Smooth muscle cell (in vitro differentiated cells): ENCODE measurements around a stretch of chr1.

DNA sequence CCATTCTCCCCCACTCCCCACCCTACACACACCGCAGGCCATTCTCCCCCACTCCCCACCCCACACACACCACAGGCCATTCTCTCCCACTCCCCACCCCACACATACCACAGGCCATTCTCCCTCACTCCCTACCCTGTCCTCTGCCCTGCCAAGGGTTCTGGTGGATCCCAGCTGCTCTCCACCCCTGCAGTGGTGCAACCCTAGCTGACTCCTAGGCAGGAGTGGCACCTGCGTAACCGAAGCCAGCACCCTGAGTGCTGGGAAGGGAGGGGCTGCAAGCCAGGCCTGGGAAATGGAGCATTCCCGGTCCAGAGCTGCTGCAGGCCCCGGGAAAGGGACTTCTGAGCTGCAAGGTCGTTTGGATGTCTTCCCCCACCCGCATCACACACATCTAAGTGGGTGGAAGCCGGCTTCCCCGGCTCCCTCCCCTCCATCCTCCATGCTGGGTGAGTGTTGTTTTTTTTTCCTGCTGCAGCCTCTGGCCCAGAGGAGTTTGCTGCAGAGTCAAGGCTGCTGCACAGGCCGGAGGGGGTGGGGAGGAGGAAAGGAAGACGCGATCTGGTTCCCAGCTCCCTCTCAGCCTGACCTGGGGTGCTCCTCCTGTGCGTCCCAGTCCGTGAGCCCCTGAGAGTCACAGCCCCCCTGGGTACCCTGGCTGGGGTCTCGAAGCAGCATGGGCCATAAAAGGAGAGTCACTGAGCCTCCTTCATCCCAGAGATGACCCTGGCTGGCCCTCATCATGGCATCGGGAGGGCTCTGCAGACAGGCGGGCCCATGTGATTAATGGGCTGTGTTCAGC lies 16.1 kb downstream of the H6PD start:
- RAMPAGE, long total RNA: no peak

- RAMPAGE, long total RNA: no peak
These were observed 17.0 kb downstream of the H6PD start for GRCh38 chr1:9251320-9252217.

GRCh38 chr1:9275367-9276174 lies 17.1 kb upstream of the SPSB1 start:
- RAMPAGE, long total RNA: no peak

- RAMPAGE, long total RNA: no peak
These were observed 22.8 kb downstream of the SPSB1 start for GRCh38 chr1:9315256-9316063.

- RAMPAGE, long total RNA: no peak
These were observed 29.9 kb downstream of the SPSB1 start for GRCh38 chr1:9322495-9323003.

DNA sequence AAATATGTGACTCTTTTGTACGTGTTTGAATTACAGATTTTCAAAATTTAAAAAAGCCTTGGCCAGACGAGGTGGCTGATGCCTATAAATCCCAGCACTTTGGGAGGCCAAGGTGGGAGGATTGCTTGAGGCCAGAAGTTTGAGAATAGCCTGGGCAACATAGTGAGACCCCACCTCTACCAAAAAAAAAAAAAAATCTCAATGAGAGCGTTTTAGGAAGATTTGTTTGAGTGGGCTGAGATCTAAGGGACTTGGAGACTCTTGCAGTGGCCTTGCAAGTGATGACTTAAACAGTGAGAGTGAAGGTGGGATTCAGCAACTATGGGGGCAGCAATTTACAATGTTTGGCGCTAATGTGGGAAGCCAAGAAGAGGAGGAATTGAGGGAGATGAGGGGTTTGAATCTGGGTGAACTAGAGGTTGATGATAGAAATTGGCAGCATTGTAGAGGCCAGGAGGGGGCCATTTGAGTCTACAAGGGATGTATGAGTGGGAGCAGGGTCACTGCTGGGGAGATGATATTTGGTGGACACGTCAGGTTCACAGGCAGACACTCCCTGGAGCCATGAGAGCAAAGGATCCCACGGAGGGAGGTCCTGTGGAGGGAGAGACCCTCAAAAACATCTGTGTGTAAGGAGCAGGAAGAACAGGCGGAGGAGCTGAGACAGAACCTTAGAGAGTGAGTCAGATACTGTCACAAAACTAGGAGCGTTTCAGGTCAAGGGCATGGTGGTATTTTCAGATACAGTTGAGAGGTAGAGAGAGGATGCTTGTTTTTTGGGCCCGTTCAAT lies 39.5 kb downstream of the SPSB1 start:
- RAMPAGE, long total RNA: no peak

- RAMPAGE, long total RNA: no peak
These were observed 63.6 kb downstream of the SPSB1 start for GRCh38 chr1:9355959-9357076.

DNA sequence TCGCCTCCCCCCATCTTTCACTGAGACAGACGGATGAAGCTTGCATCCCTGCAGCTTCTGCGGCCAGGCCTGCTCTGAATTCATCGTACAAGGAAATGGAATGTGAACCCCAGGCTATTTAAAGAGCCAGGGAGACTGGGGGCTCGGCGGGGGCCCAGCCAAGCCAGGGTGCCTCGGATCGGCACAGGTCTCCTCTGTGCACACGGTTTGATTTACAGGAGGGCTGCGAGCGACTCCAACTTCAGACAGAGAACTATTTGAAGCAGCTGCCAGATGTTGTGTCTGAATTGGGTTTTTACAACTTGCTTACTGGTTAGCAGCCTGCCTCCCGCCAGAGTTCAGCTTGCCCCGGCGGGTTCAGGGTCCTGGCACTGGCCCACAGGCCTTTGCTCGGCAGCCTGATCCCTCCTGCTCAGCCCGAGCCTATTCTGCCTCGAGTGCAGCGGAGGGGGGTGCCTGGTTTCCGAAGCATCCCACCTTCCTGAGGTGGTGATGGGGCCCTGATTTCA lies 83.2 kb downstream of the SPSB1 start:
- RAMPAGE, long total RNA: no peak

- RAMPAGE, long total RNA: no peak
These were observed 92.0 kb downstream of the SPSB1 start for GRCh38 chr1:9384521-9385336.

GRCh38 chr1:9425826-9427022 lies 113.0 kb upstream of the SLC25A33 start:
- RAMPAGE, long total RNA: no peak

DNA sequence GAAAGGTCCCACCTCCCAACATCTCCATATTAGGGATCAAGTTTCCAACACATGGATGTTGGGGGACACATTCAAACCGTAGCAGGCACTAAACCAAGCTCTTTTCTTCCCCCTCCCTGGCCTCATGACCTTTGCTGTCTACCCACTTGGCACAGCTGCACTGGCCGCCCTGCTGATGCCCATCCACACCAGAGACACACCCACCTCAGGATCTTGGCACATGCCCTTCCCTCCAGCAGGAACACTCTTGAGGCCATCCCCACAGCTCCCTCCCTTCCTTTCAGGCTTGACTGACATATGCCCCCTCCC lies 98.7 kb upstream of the SLC25A33 start:
- RAMPAGE, long total RNA: no peak

DNA sequence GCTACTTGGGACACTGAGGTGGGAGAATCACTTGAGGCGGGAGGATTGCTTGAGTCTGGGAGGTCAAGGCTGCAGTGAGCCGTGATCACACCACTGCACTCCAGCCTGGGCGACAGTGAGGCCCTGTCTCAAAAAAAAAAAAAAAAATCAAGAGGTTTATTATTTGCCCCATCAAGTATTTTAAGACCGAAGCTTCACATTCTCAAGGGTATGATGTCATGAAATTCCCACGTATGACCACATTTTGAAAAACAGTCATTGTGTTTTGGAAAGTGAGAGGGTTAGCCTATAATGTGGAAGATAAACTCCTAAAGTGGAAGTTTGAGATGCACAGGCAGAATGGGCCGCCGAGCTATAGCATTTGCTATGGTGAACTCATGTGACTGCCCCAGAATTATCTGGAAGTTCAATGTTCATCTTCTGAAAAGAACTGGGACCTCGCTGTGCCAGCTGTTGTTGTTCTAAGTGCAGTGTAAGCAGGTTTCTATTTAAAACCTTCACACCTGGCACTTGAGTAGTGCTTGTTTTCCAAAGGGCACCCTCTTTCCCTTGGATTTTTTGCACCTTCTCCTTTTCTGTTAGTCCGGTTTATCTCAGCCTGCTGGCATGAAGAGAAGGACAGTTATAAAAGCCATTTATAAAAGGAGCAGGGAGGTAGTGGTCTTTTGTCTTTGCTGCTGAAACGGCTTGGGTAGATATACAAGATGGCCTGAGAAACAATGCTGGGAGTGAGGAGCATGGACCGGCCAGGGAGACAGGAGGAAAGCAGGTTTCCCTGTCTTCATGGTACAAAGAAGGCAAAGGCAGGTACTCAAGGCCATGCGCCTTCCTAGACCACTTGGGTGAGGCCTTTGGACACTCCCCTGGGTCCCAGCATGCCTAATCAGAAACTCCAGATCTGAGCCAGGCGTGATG lies 96.8 kb upstream of the SLC25A33 start:
- RAMPAGE, long total RNA: no peak

DNA sequence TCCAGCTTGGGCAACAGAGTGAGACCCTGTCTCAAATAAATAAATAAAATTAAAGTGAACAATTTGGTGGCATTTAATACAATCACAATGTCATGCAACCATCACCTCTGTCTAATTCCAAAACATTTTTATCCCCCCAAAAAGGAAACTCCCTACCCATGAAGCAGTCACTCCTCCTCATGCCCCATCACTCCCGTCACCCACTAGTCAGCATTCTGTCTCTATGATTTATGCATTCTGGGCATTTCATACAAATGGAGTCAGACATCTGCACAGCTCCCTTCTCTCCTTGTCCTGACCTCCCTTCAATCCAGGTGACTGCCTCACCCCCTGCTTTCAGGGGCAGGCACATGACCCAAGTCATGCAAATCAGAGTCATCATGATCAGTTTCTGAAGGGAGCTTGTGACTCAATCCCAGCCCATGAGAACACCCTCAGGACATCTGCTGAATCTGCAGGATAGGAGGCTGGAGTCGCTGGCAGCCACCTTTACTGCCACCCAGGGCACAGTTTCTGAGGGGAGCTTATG lies 62.6 kb upstream of the SLC25A33 start:
- RAMPAGE, long total RNA: no peak

- RAMPAGE, long total RNA: no peak
These were observed 36.1 kb upstream of the SLC25A33 start for GRCh38 chr1:9502927-9503718.

- RAMPAGE, long total RNA: no peak
These were observed 26.3 kb downstream of the TMEM201 start for GRCh38 chr1:9615062-9615354.

GRCh38 chr1:9687002-9687993 lies 35.8 kb downstream of the PIK3CD start:
- RAMPAGE, long total RNA: start-site peak on the minus strand at chr1:9687533-9687555, 114 and 112 reads in 2 replicates

- RAMPAGE, long total RNA: no peak
These were observed 55.2 kb downstream of the CLSTN1 start for GRCh38 chr1:9768552-9769027.

DNA sequence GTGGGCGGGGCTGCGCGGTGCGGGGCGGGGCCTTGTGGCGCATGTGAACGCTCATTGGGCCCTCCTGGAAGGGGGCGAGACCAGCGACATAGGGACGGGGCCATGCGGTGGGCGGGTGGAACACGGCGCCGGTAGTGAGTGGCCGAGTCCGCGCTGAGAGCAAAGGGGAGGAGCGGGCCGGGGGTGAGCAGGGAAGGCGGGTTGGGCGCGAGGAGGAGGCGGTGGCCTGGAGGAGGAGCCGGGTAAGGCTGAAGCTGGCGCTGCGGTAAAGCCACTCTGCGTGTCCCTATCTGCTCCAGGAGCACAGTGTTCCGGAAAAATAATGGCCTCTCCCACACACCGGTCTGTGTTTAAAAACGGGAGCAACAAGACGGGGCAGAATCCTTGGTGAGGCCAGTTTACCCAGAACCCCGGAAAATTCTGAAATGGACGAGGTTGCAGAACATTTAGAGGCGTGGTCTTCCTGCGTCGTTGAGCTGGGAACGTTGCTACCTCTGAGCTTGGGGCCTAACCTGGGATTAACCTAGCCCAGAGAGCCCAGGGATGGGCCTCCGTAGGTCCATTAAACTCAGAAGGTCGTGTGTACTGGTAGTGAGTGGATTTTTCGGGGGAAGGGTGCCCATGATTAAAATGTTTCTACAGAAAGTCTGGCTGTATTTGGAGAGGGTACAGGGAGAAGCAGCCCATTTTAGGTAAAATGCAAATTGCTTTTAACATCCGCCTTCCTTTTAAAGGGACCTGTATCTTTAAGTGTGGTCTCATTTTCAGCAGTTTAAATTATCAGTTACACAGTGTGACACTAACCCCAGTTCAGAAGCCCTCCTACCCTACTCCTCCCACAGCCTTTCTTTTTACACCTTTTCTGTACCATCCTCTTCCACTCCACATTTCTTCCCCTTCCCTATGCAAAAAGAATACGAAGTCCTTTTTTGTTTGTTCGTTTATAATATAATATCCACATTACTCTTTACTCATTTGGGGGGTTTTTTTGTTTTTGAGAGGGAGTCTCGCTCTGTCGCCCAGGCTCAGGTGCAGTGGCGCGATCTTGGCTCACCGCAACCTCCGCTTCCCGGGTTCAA lies 722 bp upstream of the CTNNBIP1 start:
- RAMPAGE, long total RNA: no peak

DNA sequence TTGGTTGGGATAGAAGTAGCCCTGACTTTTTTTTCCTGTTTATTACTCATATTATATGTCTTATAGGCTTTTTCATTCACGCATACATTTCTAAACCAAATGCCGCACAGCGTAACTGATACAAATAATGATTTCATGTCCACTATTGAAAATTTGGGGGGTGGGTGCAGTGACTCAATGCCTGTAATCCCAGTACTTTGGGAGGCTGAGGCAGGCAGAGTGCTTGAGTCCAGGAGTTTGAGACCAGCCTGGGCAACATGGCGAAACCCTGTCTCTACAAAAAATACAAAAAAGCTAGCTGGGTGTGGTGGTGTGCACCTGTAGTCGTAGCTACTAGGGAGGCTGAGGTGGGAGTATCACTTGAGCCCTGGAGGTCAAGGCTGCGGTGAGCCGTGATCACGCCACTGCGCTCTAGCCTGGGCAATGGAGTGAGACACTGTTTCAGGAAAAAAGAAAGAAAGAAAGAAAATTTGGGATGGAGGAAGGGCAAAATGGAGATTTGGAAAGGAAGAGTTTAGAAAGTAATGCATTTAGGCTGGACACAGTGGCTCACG lies 27.3 kb downstream of the KIF1B start:
- RAMPAGE, long total RNA: no peak

DNA sequence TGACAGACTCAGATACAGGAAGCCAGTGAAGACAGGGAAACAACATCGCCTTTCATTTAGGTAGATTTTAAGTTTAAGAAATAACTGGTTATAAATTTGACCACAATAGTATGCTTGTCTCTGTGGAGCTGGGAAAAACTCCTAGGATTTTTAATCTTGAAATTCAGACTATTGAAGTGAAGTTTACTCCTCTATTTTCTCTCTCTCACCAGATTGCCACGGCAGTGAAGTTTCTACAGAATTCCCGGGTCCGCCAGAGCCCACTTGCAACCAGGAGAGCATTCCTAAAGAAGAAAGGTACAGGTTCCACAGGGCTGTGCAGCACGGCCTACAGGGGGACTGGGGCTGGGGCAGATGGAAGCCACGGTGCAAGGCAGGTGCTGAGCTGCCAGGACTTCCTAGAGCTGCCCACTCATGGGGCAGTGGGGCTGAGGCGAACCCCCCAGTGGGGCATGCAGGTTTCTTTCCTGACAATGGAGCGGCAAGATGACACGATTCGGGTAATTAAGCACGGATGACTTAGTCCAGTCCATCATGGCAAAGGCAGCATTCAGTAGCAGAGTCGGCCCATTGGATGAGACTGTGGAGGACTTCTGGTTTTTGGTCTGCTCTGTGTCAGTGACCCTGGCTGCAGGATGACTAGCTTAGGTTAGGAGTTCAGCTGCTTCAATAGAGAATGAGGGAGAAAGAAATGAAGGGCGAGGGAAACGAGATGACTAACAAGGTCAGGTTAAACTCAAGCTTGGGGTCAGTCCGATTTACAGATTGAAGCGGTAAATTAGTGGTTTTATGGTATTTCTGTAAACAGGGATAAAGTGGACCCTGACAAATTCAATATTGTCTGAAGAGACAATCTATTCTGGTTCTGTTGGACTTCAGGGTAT lies 61.5 kb downstream of the PEX14 start:
- RAMPAGE, long total RNA: no peak